Frontal cortex (tissue), 2 donors: Measurements from ENCODE around the genes NLRC4 and LTBP1.

GRCh38 chr2:30315651-30316131, 84.4 kb downstream of the LBH start:
- RAMPAGE, long total RNA, result no peak

DNA sequence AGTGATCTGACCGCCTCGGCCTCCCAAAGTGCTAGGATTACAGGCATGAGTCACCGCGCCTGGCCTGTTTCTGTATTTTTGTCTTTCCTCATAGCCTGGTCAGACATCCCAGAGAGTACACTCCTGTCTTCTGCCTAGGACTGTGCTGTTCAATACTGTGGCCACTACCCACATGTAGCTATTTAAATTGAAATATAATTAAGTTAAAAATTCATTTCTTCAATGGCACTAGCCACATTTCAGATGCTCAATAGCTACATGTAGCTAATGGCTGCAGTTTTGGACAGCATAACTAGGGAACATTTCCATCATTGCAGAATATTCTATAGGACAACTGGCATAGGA, 64.2 kb downstream of the LCLAT1 start:
- RAMPAGE, long total RNA, result no peak

DNA sequence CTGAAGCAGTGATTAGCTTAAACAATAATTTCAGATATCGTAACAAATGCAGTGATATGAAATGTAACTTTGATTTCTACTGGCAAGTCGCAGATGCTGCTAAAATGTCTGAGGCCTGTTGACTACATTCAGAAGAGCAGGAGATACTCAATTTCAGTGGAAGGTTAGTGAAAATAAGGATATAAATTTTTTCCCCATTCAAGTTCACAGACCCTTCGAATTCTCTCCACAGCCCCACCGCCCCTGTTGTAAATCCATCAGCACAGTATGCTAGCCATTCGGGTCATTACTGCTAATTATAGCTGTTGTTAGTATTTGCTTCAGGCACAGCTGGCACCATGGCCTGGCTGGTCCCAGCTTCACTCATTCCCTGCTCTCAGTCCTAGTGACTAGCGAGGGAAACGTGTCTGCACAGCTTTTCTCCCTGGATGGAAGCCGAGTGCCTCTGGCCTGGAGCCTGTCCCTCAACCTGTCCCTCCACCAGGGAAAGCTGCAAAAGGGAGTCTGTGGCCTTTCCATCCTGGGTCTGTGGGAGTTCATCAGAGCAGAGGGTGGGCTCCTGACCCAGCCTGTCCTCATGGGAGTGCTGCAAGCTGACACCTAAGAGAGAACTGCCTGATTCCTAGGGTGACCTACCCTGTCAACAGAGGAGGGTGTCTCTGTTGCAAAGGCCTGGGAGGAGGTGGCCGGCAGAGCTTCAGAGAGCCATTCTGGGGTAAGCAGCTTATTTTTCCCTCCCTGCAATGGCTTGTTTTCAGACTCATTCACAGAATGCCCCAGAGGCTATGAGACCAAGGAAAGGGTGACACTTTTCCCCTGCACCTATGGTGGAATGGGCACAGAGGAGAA, 118.4 kb downstream of the CAPN13 start:
- RAMPAGE, long total RNA, result no peak

DNA sequence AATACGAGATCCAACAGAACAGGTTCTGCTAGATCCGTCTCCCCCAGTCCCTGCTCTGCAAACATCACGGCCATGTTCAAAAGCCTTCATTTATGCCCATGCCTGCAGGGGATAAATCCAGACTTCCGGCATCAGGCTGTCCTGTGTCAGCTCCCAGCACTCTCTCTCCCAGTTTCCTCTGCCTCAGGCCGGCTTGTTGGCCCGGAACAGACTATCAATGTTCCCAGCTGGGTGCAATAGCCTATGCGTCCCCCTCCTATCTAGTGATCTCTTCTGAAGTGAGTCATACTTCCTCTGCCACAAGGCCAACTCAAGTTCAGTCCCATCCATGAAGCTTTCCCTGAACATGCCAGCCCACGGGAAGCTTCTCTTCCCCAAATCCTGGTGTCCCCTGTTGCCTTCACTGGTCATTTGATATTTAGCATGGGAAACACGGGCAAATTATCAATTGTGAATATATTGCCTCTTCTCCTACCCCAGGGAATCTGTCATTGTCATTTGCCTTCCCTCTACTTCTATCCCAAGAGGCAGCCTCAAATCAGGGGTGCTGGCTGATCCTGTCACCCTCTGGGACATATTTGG, 51.1 kb downstream of the CAPN13 start:
- RAMPAGE, long total RNA, result no peak

DNA sequence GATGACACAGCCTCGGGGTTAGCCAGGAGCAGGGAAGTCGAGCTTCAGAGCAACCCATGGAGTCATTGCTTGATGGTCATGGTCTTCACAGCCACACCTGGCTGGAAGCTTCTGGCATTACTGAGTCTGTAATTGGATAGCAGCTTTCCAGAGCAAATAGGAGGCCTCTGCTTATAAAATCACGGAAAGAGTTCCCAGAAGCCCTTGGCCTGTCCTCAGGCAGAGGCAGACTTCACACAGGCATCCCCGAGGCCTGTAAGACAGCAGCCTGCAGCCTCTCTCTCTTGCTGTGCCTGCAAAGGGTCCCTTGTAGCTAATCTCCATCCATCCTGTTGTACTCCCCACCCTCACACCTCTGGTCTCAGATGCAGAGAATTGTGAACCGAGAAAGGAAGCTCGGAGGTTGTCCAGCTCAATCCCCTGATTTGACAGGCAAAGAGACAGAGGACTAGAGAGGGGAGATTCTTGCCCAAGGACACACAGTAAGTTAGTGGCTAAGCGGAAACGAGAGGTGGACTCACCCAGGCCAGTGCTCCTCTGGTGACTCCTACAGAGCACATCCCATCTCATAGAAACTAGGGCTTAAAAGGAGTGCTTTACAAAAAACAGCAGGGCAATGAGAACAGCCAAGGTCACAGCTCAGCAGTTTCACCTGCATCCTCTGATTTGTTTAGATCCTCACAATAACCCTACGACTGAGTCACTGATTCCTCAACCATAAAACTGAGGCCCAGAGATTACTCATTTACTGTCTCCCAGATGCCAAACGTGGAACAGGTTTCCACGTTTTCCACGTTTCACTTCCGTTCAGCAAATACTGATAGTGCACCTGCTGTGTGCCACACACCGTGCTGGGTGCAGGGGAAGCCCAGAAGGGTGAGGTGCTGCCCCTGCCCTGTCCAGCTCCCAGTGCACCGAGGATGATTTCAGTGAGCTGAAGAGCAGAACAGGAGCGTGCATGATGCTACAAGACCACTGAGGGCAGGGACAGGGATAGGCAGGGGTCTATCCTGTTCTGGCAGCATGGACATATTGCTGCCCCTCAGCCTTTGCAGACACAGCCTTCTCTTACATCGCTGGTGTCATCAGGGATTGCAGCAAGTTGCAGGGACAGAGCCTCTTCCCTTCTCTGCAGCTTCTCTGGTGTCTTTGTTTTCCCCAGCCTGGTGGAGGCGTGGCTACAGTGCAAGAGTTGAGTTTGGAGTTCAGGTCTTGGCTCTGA, 22.1 kb downstream of the EHD3 start:
- RAMPAGE, long total RNA, result no peak

GRCh38 chr2:31319678-31320320, 85.8 kb downstream of the EHD3 start:
- RAMPAGE, long total RNA, result no peak

DNA sequence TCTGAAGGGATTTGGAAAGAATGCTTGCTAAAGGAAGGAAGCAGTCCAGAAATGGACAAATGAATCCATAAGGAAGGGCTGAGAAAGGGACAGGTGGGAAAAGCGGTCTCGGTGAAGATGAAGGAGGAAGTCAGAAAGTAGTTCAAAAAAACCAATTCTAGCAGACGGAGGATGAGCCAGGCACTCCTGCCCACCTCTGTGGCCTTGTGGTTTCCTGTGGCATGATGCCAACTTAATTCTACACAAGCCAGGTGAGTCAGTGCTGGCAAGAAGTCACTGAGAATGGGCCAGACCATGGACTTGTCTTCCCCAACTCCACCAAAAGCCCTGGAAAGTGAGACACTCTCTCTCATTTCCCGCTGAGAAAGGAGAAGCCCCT, 15.5 kb upstream of the XDH start:
- RAMPAGE, long total RNA, result no peak

DNA sequence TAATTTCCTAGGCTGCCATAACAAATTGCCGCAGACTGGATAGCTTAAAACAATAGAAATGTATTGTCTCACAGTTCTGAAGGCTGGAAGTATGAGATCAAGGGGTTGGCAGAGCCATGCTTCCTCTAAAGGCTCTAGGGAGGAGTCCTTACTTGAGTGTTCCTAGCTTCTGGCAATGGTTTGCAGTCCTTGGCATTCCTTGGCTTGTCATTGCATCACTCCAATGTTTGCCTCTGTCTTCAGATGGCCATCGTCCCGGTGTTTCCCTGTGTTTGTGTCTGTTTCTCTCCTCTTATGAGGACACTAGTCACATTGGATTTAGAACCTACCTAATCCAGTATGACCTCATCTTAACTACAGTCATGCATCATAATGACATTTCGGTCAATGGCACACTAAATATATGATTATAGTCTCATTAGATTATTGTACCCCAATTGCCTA, 22.4 kb downstream of the SRD5A2 start:
- RAMPAGE, long total RNA, result no peak

GRCh38 chr2:31728824-31729506, 148.2 kb upstream of the SRD5A2 start:
- RAMPAGE, long total RNA, result no peak

GRCh38 chr2:31849330-31849900, 161.4 kb downstream of the MEMO1 start:
- RAMPAGE, long total RNA, result no peak

GRCh38 chr2:31907176-31907630, 103.6 kb downstream of the MEMO1 start:
- RAMPAGE, long total RNA, result no peak

- RAMPAGE, long total RNA, result no peak
Observed at GRCh38 chr2:32008959-32009335, 1.9 kb downstream of the MEMO1 start.

DNA sequence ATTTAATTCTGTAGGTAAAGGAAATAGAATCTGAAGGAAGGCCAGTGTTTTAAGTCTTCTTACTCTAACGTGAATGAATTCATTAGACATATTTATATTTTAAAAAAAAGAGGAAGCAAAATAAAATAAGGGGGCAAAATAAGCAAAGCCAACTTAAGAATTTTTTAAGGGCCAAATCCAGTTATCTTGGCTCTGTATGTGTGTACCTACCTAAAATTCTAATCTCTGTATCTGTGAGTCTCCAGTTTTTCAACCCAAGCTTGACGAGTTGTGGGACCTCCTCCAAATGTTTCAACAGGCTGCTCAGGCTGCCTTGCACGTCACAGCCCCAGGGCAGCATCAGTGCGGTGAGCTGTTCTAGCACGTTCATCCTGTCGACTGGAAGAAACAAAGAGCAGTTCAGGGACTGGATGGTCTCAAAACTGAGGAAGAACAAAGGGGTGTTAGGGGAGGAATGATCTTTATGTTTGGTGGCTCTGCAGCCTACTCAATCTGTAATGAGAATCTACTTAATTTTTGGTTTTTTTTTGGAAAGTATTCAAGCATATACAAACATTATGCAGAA, 29.4 kb downstream of the NLRC4 start:
- RAMPAGE, long total RNA, result no peak

DNA sequence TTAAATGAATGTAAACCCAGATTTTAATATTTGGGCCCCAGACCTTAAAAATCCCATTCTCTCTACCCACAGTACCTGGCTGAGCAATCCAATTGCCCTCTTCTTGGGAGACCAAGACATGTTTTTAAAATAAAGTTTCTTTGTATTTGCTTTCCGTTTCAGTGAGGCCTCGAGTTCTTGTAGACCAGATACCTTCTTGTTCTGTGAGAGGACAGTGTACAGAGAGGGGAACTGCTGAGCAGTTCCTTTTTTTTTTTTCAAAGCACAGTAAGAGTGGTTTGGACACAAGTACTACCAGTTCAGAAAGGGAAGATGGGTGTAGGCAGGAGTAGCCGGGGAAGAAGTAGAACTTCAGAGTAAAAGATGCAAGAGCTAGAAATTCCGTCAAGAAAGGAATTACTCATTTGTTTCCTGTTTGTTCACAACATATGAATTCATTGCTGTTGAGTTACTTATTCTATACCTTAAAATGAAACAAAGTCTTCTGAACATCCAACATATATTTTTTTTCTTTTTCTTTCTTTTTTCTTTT, at the start of gene NLRC4:
TSS of gene NLRC4 (minus strand) at position 224 of the 532 bp plus-strand sequence.
- RAMPAGE, long total RNA, result no peak

- RAMPAGE, long total RNA, result no peak
Observed at GRCh38 chr2:32471939-32472742, 115.3 kb downstream of the BIRC6 start.

DNA sequence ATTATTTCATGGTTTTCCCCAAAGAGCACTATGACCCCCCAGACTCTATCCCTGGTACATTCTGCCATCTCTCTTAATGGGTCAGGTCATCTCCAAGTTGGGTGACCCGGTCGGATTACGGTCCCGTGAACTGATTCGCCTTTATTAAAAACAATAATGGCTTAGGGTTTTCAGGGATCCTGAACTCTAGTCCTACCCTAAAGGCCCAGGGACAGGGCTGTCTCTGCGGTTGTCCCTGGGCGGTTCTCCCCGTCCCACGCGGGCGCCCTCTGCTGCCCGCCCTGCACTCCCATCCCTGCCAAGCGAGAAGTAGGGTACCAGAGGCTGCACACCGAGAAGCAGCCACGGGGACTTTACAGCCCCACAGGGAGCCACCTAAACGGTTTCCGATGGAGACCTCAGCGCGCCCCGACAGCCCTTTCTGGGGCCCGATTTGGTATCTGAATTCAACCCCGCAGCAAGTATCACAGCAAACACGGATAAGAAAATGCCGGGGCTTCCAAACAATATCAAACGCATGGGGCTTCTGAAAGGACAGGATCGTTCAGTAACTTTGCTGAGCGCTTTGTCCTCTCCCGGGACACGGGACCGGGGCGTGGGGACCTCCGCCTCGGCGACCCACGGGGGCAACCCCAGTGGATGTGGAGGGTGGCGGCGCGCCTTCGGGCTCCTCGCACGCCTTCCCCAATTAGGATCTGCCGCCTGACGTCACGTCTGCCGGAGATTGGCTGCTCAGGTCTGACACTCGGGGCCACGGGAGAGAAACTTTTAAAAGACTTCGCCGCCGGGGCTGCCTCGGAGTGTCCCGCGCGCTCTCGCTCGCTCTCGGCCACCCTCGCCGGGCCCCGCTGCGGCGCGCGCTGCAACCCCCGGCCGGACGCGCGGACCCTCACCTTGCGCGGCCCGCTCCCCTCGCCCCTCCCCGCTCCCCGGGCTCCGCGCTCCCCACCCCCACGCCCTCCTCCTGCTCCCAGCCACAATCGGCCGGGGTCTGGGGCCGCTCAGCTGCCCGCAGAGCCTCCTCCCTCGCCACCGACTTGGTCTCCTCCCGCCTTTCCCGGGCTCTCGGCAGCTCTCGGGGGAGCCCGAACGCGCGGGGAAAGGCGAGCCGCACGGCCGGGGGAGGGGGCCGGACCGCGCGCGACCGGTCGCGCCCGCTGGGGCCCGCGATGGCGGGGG, at the start of gene LTBP1:
TSS of gene LTBP1 (plus strand) at position 798 of the 1,179 bp plus-strand sequence.
- RAMPAGE, long total RNA, result no peak

DNA sequence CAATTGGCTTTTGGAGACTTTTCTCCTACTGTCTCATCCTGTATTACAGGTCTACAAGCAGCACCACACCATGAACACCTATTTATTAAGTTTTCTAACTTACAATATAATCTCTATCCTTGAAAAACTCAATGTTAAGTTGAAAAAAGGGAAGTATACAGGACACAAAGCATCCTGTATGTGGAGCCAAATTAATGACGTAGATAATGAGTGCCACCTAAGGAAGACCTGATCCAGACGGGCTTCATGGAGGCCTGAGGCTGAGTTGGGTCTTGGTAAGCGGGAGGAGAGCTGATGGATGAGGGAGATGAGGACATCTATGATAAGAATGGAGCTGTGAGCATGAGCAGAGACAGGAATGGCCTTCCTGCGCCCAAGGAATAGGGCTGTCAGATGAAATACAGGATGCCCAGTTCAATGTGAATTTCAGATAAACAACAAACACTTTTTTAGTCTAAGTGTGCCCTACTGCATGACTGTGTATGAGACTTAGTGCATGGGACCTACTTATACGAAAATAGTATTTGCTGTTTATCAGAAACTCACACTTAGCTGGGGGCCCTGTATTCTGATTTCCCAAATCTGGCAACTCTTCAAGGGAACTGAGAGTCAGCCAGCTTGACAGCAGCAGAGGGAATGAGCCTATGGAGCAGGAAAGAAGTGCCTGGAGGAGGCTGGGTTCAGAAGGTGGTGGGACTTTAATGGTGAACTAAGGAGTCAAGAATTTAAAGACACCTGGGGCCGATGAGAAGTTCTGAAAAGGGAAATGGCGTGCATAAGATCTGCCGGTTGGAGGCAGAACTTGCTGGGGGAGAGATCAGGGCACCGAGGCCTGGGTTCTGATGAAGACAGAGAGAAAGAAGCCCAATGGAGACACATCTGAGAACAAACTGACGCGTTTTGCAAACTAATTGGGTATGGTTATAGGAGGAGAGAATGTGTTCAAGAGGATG, 37.1 kb upstream of the RASGRP3 start:
- RAMPAGE, long total RNA, result no peak

- RAMPAGE, long total RNA, result no peak
Observed at GRCh38 chr2:36355173-36355652, 365 bp upstream of the CRIM1 start.

DNA sequence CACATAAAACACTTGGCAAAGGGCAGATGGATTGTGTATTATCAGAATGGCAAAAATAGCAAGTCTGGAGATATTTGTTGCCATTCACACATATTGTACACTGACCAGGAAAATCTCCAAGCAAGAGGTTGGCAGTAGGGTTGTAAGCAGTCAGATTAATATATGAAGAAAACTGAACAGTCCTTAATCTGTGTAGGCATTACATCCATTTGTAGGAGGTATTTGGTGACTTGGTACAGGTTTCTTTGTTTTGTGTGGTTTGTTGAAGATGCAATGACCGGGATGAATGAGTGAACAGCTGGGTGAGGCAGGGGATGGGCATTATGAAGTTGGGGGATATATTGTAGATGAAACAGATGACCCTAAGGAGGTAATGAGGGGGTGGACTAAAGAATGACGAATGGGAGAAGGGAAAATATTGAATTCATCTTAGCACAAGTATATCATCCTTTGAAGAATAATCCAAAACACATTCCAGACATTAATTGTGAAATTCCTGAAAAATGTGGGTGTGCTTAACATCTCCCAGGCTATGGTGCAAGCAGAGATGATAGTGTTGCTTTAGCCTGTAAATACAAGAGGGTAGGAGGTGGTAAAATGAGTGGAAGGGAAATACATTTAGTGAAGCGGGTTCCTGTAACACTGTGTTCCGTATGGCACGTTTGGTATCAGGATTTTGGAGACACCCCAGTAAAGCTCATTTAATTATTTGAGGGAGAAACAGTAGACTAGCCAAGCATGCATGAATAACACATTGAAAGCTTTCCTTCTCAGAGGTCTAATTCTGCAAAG, 5.8 kb downstream of the CRIM1 start:
- RAMPAGE, long total RNA, result no peak

DNA sequence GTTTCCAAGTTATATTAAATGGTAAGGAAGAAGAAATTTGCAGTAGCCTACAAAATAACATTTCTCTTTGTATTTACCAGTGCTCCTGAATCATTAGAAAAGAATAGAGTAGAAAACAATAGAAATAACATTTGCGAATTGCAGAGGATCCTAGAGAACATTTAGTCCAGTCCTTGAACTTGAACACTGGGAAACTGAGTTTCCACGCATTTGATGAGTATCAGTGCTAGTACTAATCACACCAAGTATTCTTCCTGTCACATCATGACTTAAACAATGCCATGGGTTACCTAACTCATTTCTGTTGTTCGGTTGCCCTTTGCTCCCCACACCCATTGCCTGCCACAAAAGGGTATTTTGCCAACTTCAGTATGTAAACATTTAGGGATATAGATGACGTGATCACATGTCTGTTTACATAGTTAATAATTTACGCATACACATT, 42.2 kb downstream of the CRIM1 start:
- RAMPAGE, long total RNA, result no peak